Adrenal gland (tissue), 7 donors: ENCODE measurements around a stretch of chr11.

GRCh38 chr11:75946829-75947468 is 131.9 kb downstream of the UVRAG start:
- PRO-cap, 3 experiments: no peak in any of the 3 experiments
- RAMPAGE, long total RNA, 4 experiments: no peak in any of the 4 experiments
- RRBS: no CpG with 5 or more reads among the region's 6 CpGs

GRCh38 chr11:76071584-76072312 is 134.6 kb downstream of the WNT11 start:
- PRO-cap, 3 experiments: no peak in any of the 3 experiments
- RAMPAGE, long total RNA, 4 experiments: no peak in any of the 4 experiments
- RRBS: no CpG with 5 or more reads among the region's 3 CpGs

GRCh38 chr11:76234692-76235669 is 28.7 kb upstream of the WNT11 start:
- PRO-cap, 3 experiments: peak in 3 of 3 experiments; most common plus-strand start chr11:76234759 (in 1); most common minus-strand start chr11:76235348 (in 3)
- RAMPAGE, long total RNA, 4 experiments: no peak in any of the 4 experiments
- RRBS: under 1% methylated on average over 11 of the region's 64 CpGs

DNA sequence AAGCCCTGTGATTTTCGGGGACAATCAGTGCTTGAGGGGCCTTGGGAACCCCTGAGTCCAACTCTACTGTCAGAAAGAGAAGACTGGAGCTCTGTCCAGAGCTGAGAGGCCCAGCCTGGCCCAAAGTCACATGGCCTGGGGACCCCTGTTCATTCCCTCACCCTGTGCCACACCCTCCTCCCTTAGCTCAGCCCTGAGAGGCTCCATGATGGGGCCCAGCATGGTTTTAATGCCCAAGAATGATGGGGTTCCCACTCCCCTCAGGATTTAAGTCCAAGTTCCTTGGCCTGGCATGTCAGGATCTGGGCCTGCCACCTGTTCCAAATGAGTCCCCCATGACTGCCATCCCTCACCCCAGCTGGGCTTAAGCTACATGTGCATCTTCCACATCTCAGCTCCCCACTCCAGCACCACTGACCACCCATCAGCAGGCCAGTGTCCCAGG is 41.7 kb upstream of the WNT11 start:
- PRO-cap, 3 experiments: no peak in any of the 3 experiments
- RAMPAGE, long total RNA, 4 experiments: no peak in any of the 4 experiments
- RRBS: no CpG with 5 or more reads among the region's 1 CpG

DNA sequence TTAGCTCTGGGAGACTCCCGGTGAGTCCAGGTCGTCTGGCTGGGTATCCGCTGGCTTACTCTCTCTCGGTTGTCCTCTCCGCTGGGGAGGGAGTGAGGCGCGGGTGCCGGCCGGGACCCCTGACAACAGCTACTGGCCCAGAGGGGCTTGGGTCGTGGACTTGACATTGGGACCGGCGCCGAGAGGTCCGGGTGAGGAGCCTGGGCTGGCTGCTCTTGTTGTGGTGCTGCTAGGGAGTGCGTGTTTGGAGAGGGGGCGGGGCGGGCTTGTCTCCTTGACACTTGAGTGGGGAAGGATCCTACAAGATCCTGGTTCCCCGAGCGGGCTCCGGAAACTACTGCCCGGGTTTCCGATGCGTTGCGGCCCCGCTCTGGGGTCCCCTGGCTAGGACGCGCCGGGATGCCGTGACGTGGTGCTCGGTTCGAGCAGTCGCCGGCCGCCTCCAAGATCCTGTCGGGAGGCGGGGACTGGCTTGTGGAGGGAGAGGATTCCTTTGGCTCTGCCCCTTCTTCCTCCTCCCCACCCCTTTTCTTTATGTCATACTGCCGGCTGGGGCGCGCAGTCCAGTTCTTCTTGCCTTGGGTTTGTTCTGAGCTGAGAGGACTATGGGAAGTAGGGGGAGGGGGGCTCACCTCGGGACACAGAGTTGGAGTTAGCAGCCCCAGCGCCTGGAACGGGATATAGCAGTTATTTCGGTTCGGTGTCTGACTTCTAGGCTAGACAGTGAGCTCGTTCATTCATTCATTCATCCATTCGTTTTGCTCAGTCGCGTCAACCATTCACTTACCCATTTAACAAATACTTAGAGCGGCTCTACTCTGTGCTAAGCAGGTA is 720 bp downstream of the EMSY start:
- PRO-cap, 3 experiments: peak in 3 of 3 experiments; most common plus-strand start position 566 of the sequence (in 2); most common minus-strand start position 455 of the sequence (in 3)
- RAMPAGE, long total RNA, 4 experiments: no peak in any of the 4 experiments
- RRBS: 2% methylated on average over 19 of the region's 50 CpGs

GRCh38 chr11:76494152-76494513 is 49.3 kb downstream of the EMSY start:
- PRO-cap, 3 experiments: no peak in any of the 3 experiments
- RAMPAGE, long total RNA, 4 experiments: no peak in any of the 4 experiments
- RRBS: no CpG with 5 or more reads among the region's 8 CpGs

- PRO-cap, 3 experiments: no peak in any of the 3 experiments
- RAMPAGE, long total RNA, 4 experiments: no peak in any of the 4 experiments
- RRBS: no CpG with 5 or more reads among the region's 12 CpGs
These were observed 10.6 kb upstream of the TSKU start for GRCh38 chr11:76772263-76773197.

DNA sequence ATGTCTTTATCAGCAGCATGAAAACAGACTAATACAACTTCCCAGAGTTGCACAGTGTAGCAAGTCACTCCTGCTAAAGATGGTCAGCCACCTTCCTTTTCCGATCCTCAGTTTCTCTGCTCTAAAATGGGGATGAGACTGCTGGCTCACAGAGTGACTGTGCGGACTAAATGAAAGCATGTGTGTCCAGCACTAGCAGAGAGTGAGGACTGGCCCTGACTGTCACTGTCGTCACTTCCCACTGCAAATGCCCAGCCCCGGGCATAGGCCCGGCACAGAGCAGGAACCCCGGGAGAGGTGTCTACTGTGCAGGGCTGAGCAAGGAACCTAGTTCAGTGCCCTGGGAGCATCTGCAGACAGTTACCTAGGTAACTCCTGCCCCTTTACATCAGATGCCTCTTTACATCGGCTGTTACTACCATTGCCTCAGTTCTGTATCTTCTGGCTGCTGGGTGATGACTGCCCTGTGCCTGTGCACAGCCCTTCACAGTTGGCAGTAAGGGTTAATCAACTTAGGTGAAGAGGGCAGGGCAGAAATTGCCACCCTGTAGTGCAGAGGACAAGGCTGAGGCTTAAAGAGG is 9.8 kb downstream of the TSKU start:
- PRO-cap, 3 experiments: no peak in any of the 3 experiments
- RAMPAGE, long total RNA, 4 experiments: no peak in any of the 4 experiments
- RRBS: no CpG with 5 or more reads among the region's 7 CpGs

GRCh38 chr11:76805202-76805638 is 22.1 kb downstream of the TSKU start:
- PRO-cap, 3 experiments: no peak in any of the 3 experiments
- RAMPAGE, long total RNA, 4 experiments: no peak in any of the 4 experiments
- RRBS: no CpG with 5 or more reads among the region's 5 CpGs

DNA sequence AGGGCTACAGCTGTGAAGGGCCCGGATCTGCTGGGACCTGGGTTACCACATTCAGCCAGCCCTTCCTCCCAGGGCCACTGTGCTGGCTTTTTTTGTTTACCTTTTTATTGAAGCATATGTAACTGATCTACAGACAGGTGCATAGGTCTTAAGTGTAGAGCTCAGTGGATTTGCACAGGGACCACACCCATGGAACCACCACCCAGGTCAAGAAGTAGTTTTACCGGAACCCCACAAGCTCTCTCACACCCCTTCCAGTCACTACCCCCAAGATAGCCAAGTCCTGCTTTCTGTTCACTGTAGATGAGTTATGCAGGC is 8.8 kb downstream of the CAPN5 start:
- PRO-cap, 3 experiments: no peak in any of the 3 experiments
- RAMPAGE, long total RNA, 4 experiments: no peak in any of the 4 experiments
- RRBS: no CpG with 5 or more reads among the region's 2 CpGs

- PRO-cap, 3 experiments: no peak in any of the 3 experiments
- RAMPAGE, long total RNA, 4 experiments: no peak in any of the 4 experiments
- RRBS: no CpG with 5 or more reads among the region's 9 CpGs
These were observed 2.7 kb downstream of the OMP start for GRCh38 chr11:77105304-77105805.

GRCh38 chr11:77122385-77122722 is 5.7 kb upstream of the MYO7A start:
- PRO-cap, 3 experiments: no peak in any of the 3 experiments
- RAMPAGE, long total RNA, 4 experiments: no peak in any of the 4 experiments
- RRBS: 54% methylated on average over 3 of the region's 6 CpGs

GRCh38 chr11:77611309-77611818 is 21.6 kb downstream of the AQP11 start:
- PRO-cap, 3 experiments: no peak in any of the 3 experiments
- RAMPAGE, long total RNA, 4 experiments: no peak in any of the 4 experiments
- RRBS: no CpG with 5 or more reads among the region's 1 CpG

DNA sequence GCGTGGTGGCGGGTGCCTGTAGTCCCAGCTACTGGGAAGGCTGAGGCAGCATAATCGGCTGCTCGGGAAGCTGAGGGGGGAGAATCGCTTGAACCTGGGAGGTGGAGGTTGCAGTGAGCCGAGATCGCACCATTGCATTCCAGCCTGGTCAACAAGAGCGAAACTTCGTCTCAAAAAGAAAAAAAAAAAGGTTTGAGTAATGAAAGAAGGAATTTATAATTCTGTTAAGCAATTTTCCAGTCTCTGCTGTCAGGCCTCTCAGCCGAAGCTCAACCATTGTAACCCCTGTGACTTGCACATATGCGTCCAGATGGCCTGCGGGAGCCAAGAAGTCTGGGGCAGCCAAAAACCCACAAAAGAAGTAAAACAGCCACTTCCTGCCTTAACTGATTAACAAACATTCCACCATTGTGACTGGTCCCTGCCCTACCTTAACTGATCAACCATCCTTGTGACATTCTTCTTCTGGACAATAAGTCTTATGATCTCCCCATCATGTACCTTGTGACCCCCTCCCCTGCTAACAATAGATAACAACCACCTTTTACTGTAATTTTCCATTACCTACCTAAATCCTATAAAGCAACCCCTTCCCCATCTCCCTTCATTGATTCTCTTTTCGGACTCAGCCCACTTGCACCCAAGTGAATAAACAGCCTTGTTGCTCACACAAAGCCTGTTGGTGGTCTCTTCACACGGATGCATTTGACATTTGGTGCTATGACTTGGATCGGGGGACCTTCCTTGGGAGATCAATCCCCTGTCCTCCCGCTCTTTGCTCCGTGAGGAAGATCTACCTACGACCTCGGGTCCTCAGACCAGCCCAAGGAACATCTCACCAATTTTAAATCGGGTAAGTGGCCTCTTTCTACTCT is 1.2 kb upstream of the NDUFC2 start:
- PRO-cap, 3 experiments: no peak in any of the 3 experiments
- RAMPAGE, long total RNA, 4 experiments: no peak in any of the 4 experiments
- RRBS: no CpG with 5 or more reads among the region's 20 CpGs

- PRO-cap, 3 experiments: no peak in any of the 3 experiments
- RAMPAGE, long total RNA, 4 experiments: start-site peak on the minus strand in 1 of 4 experiments, at chr11:78225113-78225178 at its widest, 13 reads per replicate
- RRBS: no CpG with 5 or more reads among the region's 9 CpGs
These were observed 36.2 kb downstream of the USP35 start for GRCh38 chr11:78224753-78225489.

DNA sequence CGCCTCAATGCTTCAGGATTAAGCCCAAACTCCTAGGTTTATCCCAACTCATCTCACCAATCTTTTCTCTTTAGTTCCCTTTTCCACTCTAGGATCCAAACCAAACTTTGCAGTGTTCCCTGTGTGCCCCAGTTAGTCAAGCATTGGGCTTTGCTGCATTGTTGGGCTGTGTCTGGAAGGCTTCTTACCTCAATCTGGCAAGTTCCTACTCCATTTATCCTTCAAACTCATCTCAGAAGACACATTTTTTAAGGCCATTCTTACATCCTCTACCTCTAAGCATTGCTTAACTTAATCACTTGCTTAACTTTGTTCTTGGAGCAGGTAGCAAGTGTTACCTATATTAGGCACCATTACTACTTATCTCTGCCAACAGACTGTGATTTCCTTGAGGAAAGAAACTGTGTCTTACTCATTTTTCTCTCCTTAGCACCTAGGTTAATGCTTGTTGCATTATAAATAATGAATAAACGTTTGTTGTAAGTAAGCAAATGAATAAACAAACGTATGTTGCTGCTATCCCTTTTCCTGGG is 41.0 kb downstream of the USP35 start:
- PRO-cap, 3 experiments: no peak in any of the 3 experiments
- RAMPAGE, long total RNA, 4 experiments: no peak in any of the 4 experiments
- RRBS: no CpG with 5 or more reads among the region's 3 CpGs

DNA sequence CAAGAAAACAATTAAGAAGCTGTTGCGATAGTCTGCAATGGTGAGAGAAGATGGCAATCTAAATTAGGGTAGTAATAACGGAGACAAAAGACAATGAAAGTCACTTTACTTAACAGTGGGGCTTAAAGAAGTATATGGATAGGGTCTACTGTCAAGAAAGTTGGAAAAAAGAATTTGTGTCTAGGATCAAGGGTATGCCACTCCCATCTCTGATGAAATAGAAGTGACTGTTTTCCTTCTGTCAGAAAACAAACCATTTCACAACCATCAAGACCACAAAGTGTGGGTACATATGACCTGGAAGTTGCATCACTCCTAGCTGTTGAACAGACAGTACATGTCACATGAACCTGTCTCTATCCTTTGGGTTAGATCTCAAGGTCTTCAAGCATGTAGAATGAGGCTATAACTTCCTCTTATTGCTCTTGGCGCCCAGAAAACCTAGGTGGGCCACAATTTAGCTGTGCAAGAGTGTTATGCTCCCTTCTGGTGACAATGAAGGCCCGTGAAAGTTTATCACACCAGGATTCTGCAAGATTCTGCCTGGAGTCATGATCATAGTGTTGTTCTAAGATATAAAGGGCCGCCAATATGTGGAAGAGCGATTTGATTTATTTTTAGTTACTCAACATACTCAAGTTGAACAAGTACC is 101.5 kb downstream of the USP35 start:
- PRO-cap, 3 experiments: no peak in any of the 3 experiments
- RAMPAGE, long total RNA, 4 experiments: no peak in any of the 4 experiments
- RRBS: no CpG with 5 or more reads among the region's 6 CpGs

- PRO-cap, 3 experiments: no peak in any of the 3 experiments
- RAMPAGE, long total RNA, 4 experiments: no peak in any of the 4 experiments
- RRBS: no CpG with 5 or more reads among the region's 8 CpGs
These were observed 104.8 kb downstream of the USP35 start for GRCh38 chr11:78293386-78294119.

- PRO-cap, 3 experiments: peak in 3 of 3 experiments; most common plus-strand start chr11:78417175 (in 3); most common minus-strand start chr11:78416963 (in 2)
- RAMPAGE, long total RNA, 4 experiments: no peak in any of the 4 experiments
- RRBS: 3% methylated on average over 9 of the region's 62 CpGs
These were observed 653 bp downstream of the GAB2 start for GRCh38 chr11:78416809-78417525.

DNA sequence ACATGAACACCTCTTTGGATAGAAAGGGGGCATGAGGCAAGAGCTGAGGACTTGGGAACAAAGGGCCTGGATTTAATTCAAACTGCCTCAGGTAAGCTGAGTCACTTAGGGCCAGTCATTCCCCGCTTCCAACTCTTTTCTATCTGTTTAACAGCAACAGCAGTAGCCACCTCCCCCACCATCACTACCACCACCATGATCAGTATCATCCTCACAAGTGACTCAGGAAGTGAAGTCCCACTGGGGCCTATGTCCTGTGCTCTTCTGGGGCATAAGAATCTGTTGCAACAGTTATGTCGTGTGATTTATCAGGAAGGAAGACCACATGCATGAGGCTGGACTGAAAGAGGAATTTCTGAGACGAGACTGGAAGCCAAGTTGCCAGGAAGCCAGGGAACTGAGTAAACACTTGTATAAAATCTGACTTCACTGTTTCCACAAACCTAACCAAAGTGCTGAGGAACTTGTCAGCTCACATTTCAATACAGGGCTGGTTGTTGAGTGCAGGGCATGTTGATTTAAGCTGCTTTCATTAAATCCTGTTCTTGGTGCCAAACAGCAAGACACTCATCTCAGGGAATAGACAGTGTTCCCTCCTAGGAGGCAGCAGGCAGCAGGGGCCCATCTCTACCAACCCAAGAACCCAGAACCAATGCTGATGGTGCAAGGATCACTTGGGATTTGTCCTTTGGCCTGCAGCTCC is 226.6 kb upstream of the NARS2 start:
- PRO-cap, 3 experiments: peak in 2 of 3 experiments; most common plus-strand start position 482 of the sequence (in 2); most common minus-strand start position 224 of the sequence (in 2)
- RAMPAGE, long total RNA, 4 experiments: no peak in any of the 4 experiments
- RRBS: no CpG with 5 or more reads among the region's 3 CpGs